OVCAR3 (cell line): ENCODE data around the gene HJV.

- RRBS, result no CpG with 5 or more reads among the region's 24 CpGs
Measured at GRCh38 chr1:145287552-145287866, 45.5 kb upstream of the PPIAL4D start.

DNA sequence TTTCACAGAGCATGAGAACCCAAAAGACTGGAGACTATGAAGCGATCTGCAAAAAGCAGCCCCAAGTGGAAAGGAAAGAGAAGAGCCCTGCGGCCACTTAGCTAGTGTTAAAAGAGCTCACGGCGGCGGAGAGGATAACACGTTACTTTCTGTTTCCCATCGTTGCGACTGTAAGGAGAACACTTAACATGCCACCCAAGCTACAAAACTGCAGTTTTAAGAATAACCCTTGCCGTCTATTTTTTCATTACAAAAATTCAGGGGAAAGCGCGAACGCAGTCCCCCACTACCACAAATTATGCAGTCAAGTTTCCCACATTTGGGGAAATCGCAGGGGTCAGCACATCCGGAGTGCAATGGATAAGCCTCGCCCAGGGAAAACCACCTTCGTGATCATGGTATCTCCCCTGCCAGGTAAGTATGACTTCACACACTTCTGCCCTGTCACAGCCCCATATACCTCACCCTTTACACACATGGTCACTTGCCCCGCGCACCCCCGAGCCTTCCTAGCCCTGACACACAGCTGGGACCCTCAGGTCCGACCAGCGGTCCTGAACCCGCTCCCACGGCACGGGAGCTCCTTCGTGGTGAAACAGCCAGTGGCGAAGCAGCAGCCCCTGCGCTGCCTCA is 40.1 kb upstream of the NBPF20 start:
- RRBS, result no CpG with 5 or more reads among the region's 27 CpGs

DNA sequence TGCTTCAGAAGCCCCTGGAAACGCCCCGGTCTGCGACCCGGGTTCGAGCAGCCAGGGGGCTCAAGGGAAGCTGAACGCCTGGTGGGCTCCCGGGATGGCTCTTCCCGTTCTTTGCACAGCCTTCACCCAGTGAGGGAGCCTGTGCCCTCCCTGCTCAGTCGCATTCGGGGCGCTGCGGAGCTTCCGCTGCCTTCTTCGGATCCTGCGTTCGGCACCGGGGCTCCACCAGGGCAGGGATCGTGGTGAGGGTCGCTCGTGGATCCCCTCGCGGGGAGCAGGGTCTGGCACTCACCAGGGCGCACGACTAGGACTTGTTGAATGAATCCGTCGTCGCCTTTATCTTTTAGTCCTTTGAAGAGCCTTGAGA is 50.3 kb upstream of the NBPF20 start:
- RRBS, result no CpG with 5 or more reads among the region's 27 CpGs

DNA sequence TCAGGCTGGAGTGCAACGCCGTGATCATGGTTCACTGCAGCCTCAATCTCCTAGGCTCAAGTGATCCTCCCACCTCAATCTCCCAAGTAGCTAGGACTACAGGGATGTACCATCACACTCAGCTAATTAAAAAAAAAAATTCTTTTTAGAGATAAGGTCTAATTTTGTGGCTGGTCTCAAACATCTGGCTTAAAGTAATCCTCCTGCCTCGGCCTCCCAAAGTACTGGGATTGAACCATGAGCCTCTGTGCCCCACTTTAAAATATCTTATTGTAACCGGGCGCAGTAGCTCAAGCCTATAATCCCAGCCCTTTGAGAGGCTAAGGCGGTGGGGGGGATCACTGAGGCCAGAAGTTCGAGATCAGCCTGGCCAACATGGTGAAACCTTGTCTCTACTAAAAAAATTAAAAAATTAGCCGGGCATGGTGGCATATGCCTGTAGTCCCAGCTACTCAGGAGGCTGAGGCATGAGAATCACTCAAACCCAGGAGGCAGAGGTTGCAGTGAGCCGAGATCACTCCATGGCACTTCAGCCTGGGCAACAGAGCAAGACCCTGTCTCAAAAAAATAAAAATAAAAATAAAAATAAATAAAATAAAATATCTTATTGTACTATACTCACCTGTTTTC is 48.3 kb downstream of the RNF115 start:
- RRBS, result no CpG with 5 or more reads among the region's 9 CpGs

DNA sequence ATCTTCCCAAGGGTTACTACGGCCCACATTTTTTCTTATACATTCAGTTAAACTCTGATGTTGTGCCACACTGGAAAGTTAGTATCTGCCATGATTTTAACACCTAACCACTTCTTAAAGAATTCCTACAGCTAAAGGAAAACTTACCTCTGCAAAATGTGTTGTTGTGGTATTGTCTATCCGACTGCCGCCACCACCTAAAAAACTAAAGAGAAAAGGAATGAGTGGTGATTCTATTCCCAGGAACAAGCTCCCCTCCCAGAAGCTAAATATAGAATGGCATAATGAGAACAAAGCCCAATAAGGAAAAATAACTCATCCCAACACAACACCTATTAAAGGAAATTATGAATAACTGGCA is 39.5 kb downstream of the RNF115 start:
- RRBS, result no CpG with 5 or more reads among the region's 3 CpGs

DNA sequence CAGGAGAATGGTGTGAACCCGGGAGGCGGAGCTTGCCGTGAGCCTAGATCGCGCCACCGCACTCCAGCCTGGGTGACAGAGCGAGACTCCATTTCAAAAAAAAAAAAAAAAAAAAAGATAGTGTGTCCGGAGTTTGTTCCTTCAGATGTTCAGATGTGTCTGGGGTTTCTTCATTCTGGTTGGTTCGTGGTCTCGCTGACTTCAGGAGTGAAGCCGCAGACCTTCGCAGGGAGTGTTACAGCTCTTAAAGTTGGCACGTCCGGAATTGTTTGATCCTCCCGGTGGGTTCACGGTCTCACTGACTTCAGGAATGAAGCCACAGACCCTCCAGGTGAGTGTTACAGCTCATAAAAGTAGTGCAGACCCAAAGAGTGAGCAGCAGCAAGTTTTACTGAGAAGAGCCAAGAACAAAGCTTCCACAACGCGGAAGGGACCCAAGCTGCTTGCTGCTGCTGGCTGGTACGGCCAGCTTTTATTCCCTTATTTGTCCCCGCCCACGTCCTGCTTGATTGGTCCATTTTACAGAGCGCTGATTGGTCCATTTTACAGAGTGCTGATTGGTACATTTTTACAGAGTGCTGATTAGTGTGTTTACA is 28.9 kb downstream of the RNF115 start:
- RRBS, result no CpG with 5 or more reads among the region's 22 CpGs

- RRBS, result no CpG with 5 or more reads among the region's 5 CpGs
Measured at GRCh38 chr1:145797056-145797969, 26.6 kb downstream of the RNF115 start.

DNA sequence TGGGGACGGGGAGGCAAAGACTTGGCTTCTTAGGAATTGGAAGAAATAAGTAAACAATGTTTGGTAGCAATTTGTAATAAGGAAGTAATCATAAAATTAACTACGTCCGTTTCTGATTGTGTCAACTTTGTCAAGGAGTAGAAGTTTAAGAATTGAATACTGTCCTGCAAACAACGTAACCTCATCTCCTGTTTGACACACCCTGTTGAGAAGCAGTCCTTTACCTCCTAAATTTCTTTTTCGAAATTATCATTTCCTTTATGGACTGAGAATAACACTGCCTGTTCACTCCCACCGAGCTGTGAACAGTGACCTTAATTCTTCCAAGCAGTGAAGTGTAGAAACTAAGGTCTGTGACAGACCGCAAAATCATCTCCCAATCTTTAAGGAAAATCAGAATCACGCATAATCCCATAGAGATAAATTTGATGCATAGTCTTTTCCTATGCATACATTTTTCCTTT is 604 bp downstream of the POLR3C start:
- RRBS, result no CpG with 5 or more reads among the region's 8 CpGs

DNA sequence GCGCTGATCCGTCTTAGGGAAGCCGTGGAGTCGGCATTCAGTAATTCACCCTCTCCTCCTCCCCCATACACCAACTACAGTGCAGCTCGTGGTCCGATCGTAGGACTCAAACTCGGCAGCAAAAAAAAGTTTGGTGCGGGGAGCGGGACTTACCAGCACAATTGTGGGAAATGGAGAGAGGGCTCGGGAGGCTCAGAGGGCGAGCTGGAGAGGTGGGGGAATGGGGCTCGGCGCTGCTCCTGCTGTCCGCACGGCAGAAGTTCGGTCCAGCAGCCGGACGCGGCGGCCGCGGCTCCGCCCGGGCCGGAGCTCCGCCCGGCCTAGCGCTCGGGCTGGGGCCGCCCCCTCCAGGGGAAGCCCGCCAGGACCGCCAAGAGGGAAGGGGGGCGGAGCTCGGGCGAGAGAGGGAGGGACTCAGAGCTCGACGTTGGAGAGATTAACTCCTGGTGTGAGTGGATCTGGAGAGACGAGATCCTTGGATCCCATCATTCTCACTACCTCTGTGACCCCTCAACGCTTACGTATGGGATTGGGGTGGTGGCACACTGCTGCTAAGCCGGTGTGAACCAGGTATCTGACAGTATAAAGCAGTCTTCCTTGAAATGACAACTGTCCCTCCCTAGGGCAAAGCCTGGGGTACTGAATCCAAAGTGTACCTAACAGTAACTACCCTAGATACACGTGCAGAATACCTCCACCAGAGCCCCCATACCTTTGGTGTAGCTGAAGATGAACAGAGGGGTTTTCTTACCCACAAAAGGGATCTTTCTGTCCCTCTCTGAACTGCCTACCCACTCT is 830 bp upstream of the PIAS3 start:
- RRBS, result no CpG with 5 or more reads among the region's 43 CpGs

DNA sequence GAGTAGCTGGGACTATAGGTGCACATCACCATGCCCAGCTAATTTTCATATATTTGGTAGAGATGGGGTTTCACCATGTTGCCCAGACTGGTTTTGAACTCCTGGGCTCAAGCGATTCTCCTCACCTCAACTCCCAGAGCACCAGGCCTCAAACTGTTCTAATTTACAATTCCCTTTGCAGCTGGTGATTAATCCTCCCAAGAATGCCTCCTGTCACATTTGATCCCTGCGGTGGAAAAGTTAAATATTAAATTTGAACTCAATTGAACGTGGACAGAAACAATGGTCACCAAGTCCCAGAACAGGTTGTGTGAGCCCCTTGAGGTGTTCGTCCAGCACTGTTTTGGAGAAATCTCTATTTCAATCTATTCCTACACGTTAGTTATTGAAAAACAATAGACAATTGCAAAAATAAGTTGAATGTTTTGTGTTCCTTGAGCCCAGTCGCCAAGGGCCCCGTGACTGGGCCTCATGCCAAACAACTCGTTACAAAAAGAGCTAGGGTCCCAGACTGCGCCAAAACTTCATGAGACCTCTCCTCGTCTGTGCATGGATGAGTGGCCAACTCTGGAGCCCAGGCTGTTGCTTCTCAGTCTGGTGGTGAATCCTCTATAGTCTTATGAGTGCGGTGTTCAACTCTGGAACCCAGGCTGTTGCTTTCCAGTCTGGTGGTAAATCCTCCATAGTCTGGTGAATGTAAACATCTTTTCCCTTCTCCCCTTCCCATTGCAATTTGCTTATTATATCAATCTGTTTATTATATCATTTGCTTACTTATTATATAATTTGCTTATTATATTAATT is 2.1 kb upstream of the ANKRD35 start:
- RRBS, result no CpG with 5 or more reads among the region's 11 CpGs

GRCh38 chr1:145949128-145949816 is 8.5 kb downstream of the LIX1L start:
- RRBS, result no CpG with 5 or more reads among the region's 5 CpGs

- RRBS, result no CpG with 5 or more reads among the region's 10 CpGs
Measured at GRCh38 chr1:145977215-145978052, 12.9 kb downstream of the POLR3GL start.

DNA sequence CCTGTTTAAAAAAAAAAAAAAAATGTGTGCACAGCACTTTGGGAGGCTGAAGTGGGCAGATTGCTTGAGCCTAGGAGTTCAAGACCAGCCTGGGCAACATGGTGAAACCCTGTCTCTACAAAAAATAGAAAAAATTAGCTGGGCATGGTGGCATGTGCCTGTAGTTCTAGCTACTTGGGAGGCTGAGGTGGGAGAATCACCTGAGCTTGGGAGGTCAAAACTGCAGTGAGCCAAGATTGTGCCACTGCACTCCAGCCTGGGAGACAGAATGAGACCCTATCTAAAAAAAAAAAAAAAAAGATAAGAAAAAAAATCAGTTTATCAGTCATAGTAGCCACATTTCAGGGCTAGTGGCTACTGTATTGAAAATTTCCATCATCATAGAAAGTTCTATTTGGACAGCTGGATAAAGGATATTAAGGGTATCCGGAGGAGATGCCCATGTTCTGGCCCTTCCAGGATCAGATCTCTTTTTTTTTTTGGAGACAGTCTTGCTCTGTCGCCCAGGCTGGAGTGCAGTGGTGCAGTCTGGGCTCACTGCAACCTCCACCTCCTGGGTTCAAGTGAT is 6.6 kb downstream of the TXNIP start:
- RRBS, result no CpG with 5 or more reads among the region's 2 CpGs

DNA sequence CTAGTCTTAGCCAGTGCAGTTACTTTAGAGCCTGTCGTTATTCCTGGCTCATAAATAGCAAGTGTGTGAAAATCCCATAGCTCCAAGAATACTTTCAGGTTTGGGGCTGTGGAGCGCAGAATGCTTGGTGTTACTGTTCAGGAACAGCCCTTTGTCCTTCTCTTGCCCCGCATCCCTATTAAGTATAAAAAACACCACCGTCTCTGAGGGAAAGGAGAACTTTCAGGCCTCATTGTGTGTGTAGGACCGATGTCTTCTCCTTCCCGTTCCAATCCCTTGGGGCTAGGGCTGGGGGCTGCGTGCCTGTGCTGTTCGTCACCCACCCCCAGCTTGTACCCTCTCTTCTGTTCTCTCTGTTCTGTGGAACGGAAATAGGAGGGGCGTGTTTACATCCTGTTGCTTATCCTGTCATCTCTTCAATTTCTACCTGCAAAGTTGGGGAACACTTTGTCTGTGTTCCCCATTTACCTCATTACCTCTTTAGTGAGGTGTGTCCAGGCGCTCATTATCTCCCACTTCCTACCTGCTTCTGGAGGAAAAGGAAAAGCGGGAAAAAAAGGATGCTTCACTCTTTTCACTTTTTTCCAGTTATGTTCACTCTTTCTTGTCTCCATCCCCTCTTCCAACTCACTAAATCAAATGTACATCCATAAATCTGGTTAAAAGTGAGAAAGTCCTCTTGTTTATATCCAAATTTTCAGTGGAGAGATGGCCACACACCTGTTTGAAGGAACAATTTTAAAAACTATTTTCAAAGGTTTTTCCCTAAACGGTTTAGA is 812 bp upstream of the TXNIP start:
- RRBS, result no CpG with 5 or more reads among the region's 13 CpGs

- RRBS, result no CpG with 5 or more reads among the region's 2 CpGs
Measured at GRCh38 chr1:146020958-146021573, 469 bp downstream of the HJV start.

DNA sequence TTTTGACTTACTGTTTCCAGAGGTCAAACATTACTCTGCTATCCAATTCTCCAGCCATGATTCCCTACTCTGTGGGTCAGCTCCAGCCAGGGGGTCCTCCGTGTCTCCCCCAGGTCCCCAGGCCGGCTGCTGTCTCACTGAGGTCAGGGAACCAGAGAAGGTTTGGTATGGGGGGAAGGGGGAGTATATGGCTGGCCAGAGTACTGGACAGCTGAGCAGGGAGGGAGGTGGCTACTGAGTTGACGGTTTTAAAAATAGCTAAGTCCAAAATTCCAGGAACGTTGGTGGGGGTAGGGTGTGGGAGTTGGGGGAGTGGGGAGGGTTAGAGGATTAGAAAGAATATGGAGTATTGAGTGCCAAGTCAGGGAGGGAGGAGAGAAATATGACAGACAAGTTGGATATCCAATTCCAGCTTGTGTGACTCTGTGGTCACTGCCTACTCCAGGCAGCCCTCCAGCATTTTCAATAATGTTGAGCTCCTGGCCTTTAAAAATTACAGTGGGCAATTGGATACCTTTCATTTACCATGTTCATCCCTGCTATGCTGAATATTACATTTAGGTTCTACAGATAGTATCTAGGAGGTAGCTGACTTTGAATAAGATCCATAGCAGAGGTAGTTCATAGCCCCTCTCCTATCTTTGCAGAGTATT is at the start of gene HJV:
Gene HJV, minus strand, starts transcription at position 160 of the 653 bp plus-strand sequence.
- RRBS, result no CpG with 5 or more reads among the region's 4 CpGs

GRCh38 chr1:147110027-147110401 is 62.3 kb downstream of the PRKAB2 start:
- RRBS, result no CpG with 5 or more reads among the region's 1 CpG

GRCh38 chr1:147156975-147157852 is 15.1 kb downstream of the PRKAB2 start:
- RRBS, result no CpG with 5 or more reads among the region's 3 CpGs

DNA sequence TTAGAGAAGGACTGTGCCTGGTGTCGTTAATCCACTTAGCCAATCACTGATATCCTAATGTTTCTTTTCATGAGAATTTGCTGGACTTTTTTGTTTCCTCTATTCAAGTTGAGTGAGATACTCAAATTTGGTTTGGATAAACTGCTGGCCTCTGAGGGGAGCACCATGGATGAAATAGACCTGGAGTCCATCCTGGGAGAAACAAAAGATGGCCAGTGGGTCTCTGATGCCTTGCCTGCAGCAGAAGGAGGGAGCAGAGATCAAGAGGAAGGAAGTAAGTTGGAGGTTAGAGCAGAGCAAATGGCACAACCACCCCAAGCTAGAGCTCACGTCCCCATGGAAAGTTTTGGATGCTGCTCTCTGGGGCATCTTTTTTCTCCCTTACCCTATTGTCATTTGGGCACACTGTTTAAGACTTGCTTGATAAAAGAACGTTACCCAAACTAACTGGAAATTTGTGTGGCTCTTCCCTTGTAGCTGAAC is 37.5 kb downstream of the CHD1L start:
- RRBS, result no CpG with 5 or more reads among the region's 3 CpGs

DNA sequence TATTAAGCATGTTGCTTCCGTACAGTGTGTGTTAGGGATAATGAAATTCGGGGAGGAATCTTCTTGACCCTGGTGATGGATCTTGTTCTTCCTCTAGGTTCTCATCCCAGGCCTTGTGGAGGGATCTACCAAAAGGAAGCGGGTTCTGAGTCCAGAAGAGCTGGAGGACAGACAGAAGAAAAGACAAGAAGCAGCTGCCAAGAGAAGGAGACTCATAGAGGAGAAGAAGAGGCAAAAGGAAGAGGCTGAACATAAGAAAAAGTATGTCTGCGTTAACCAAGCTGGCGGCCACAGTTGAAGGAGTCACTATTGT is 42.7 kb downstream of the CHD1L start:
- RRBS, result no CpG with 5 or more reads among the region's 5 CpGs